AG08470 (cell line): ENCODE data around the gene N4BP3.

DNA sequence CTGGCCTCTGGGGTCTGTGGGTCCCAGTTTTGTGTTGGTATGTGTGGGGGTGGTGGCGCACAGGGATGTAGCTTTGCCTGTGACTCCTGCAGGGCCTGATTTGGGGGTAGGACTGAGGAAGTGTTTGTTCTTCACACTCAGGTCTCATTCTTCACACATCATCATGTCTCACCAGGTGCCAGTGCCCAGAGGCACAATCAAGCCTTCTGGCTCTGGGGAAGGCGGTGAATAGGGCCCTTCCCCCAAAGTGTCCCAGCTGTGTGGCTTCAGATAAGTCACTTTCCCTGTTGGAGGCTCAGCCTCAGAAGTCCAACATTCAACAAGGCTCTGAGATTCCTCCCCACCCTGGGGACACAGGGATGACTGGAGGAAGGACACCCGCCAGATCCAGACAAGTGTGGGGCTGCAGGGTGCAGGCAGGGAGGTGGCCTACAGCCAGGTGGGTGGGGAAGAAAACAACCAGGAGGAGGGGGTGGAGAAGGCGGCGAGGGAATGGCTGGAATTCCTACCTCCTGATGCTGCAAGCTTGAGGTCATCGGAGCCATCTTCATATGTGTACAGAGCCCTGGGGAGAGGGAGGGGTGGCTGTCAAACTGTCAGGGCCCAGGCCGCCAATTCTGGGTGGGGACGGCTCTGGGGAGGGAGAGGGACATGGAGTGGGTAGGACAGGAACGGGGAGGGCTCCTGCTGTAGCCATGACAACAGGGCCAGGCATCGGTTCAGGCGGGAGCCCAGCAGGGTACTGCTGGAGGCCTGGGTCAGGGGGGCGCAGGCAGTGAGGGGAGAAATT lies 4.9 kb downstream of the DBN1 start:
- RRBS = no CpG with 5 or more reads among the region's 12 CpGs

DNA sequence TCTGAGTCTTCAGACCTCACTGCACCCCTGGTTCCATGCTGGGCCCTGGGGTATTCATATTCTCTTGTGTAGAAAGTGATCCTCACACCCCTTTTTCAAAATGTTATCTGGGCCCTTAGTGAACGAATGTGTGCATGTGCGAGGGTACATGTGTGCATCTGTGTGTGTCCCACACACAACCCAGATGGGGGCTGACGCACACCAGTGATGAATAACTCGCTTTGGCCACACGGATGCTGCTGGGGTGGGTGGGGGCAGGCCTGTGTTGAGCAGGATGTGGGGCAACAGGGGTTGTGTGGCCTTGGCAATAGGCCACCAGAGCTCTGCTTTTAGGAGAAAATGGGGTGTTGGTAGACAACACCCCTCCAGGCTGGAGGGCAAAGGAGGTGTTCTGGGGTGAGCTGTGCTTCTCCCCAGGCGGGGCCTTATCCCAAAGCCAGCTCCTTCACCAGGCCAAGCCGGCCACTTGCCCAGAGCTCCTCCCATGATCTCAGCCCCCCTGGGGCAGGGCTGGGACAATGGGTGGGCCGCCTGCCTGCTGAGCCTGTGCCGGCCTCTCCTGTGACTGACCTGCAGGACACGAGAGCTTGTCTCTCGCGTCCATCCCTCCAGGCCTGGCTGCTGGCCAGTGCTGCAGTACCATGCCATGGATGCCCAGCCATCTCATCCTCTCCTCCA lies 1.7 kb downstream of the DBN1 start:
- RRBS = 7% methylated on average over 3 of the region's 12 CpGs

DNA sequence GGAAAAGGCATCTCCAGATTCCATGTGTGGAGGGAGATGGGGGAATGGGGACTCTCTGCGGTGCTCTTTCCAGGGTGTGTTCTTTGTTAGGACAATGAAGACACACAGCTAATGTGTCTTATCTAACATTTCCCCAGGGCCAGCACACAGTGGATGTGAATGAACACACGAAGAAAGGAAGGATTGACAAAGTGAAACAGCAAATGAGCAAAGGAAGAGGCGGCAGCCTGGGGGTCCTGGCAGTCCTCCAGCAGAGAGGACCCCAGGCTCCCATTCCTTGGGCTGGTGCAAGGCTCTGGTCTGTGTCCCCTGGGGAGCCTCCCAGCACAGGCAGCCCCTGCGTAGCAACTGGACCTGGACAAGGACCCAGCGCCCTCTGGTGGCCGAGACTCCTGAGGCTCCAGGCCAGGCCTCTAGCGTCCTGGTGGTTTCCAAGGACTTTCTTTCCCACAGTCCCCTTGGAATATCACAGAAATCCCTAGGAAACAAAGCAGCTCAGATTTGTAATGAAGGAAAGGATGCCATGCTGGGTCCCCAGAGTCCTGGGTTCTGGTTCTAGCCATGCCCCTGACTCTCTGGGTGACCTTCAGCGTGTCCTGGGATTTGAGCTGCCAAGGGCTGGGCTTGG lies 3.5 kb upstream of the PDLIM7 start:
- RRBS = no CpG with 5 or more reads among the region's 8 CpGs

GRCh38 chr5:177530319-177530896 lies 13.6 kb upstream of the DDX41 start:
- RRBS = no CpG with 5 or more reads among the region's 7 CpGs

DNA sequence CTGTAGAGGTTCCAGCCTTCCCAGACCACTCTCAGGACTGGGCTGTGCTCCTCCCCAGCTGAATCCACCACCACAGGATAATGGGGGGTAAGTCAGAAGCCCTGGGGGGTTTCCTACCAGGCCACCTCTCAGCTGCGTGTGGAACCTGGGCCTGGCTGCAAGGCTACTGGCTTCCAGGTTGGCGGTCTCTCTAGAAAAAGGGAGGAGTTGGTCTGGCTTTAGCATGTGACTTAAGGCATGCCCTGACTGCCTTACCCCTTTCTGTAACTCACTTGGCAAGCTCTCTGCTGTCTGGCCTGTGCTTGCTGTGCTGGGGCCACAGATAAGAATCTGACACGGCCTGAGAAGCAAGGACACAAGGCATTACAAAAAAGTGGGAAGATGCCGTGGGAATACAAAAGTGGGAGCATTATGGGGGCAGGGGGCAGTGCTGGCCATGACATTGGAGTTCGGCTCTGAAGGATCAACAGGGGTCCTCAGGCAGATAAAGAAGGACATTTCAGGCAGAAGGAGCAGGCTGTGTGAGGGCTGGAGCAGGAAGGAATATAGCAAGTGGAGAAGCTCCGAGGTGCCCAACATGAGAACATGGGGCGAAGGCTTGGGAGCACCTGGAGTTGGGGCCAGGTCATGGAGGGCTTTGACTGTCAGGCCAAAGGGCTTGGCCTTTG lies 2.3 kb downstream of the B4GALT7 start:
- RRBS = no CpG with 5 or more reads among the region's 7 CpGs

DNA sequence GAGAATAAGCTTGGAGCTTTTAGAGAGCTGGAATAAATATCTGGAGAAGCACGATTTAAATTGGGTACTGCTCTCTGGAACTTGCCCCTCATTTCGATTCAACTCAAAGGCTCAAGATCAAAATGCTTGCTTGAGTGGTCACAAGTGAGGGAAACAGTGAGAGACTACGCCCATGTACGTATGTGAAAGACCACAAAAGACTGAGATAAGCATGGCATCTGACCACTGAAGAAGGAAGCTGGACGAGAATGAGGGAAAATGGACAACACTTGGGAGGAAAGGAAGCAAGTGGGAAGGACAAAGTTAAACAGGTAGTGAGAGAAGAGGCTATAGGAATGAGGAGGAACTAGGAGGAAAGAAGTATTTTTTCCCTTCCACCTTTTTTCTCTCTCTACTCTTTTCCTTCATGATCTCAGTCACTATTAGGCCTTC lies 70.1 kb downstream of the B4GALT7 start:
- RRBS = no CpG with 5 or more reads among the region's 5 CpGs

DNA sequence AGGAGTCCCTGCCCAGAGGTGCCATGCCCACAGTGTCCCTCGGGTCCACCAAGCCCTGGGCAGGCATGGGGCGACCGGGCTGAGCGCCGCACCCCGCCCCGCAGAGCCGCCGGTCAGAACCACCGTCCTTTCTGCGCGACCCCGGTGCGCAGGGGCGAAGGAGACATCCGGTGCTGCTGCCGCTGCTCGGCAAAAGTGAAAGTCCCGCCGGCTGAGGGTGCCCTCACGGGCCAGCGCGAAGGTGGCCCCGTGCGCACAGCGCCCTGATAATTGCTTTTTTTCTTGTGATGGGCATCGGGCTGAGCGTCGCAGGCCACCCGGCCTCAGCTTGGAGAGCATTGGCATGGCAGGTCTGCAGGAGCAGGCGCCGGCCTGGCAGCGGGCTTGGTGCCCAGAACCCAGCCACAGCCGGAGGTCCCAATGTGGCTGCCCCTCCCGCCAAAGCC lies 51.7 kb downstream of the PROP1 start:
- RRBS = no CpG with 5 or more reads among the region's 35 CpGs

DNA sequence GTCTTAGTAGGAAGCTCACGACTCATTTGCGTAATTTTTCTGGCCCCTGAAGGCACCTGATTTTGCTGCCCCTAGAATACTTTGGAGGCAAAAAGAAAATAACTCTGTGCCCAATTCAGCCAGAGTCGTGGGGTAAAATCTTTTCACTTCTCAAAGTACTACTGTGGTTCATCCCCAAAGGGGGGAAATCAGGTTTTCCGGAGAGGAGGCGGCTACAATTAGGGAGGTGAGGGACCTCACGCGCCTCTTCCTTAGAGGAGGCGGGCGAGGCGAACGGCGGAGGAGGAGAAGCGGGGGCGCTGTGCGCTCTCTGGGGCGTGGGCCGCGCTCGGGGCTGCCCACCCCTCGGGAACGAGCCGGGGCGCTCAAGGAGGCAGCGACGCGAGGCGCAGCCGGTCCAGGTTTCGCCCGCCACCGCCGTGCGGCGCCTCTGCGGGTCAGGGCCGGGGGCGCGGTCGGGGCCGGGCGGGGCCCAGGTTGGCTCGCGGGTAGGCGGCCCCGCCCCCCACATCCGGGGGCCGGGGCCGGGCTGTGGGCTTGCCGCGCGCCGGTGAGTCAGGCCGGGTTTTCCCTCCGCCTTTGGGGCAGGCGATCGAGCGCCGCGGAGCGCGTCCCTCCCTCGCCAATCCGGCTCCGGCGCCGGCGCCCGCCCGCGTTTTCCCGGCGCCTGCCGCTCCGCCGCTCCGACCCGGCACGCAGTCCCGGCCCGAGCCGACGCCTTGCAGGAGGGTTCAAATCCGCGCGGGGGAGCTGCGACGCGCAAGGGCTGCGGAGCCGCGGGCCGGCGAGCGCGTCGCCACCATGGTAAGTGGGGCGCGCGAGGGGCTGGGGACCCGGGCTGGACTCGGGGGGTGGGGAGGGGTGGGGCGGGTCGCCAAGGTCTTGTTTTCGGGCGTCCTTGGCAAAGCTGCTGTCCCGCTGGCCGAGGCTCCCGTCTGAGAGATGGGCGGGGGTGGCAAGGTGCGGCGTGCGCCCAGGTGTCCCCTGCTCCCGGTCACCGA lies at the start of gene N4BP3:
N4BP3 (plus strand) TSS at position 565 of the 1,001 bp plus-strand sequence.
- RRBS = 3% methylated on average over 52 of the region's 114 CpGs

GRCh38 chr5:178121469-178122112 lies 8.3 kb downstream of the N4BP3 start:
- RRBS = 38% methylated on average over 7 of the region's 33 CpGs

DNA sequence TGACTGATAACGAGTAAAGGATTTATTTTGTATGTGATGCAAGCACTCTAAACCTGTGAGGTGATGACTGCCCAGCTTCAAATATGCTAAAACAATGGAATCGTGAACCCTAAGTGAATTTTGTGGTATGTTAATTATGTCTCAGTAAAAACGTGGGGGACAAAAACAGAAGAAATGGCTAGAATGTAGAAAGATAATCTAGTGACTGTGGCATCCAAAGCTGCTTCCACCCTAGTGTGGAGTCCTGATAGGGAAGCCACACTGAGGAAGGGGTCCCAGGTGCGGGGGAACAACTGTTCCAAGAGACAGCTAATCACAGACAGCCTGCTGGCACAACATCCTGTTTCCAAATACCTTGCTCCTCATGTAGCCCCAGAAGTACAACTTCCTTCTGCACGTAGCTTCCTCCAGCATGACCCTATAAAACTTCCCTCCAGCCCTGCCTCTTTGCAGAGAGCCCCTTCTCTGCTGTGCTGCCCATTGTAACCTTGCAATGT lies 5.0 kb downstream of the GMCL2 start:
- RRBS = no CpG with 5 or more reads among the region's 5 CpGs

- RRBS = 2% methylated on average over 6 of the region's 41 CpGs
Measured at GRCh38 chr5:178205284-178206231, 1.2 kb downstream of the HNRNPAB start.

- RRBS = no CpG with 5 or more reads among the region's 3 CpGs
Measured at GRCh38 chr5:178206985-178207670, 2.8 kb downstream of the HNRNPAB start.

DNA sequence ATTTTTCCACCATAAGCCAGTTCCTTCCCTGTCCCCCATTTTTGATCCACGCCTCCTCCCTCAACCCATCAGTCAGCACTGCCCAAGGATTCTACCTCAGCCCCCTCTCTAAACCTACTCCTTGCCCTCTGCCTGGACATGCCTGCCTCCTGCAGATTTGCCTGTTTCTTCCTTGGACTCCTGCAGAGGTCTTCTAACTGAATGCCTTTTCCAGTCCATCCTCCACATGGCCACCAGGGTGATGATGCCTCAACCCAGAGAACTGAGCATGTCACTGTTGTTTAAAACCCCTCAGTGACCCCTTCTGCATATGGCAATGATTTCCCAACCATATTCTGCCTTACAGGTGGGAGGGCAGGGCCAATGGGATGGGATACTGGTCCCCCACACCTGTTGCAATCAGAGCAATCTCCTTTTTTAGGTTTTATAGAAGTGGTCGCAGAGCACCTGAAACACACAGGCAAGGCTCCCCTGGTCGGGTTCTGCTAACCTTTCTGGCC lies 9.4 kb downstream of the PHYKPL start:
- RRBS = no CpG with 5 or more reads among the region's 3 CpGs

DNA sequence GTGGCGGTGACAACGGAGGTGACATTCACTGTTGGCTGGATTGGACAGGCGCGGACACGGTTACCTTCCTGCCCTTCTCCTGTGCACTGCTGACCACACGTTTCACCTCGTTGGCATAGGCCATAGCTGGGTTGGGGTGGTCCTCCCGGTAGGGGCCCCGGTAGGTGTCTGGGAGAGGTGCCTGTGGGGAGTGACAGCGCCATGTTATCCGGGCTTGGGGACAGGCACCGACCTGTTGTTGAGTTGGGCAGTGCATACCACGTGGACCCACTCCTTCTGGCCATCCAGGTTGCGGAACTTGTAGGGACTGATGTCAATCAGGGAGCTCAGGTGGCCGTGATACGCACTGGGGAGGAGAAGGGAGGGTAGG lies 8.2 kb downstream of the PHYKPL start:
- RRBS = 97% methylated on average over 3 of the region's 16 CpGs

DNA sequence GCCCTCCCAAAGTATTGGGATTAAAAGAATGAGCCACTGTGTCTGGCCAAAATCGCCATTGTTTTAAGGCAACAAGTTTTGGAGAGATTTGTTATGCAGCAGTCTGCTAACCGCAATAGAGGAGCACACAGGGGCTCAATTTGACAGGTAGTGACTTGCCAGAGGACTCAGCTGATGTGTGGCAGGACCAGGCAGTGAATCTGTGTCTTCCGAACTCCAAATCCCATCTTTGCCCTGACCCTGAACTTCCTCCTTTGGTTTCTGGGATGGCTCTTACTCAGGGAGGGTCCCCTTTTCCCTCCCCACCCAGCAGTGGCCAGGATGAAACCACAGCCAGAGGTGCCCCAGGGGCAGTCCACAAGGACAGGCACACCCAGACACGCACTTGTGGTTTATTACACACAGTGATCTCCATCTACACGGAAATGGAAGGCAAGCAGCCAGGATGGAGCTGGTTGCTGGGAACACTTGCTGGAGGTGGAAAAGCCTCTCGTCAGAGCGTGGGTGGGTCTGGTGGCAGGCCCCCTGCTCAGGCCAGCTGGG lies 4.7 kb upstream of the PHYKPL start:
- RRBS = no CpG with 5 or more reads among the region's 7 CpGs

DNA sequence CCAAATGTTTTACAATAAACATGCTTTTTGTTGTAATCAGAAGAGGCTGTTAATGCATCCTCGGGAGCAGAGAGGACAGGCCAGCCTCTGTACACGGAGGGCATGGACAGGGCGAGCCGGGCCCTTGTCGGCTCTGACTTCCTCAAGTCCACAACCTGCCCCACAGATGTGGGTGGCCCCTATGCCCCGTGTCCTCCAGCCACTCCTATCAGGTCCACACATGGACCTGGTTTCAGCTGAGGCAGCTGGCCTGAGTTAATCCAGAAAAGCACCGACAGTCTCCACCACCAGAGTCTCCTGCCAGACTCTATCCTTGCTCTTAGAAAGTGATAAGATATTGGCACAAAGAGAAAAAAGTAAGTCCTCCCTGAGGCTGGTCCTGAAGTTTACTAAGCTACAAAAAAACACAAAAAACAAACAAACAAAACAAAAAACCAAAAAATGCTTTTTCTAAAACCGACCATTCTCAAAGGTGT lies 52.4 kb upstream of the PHYKPL start:
- RRBS = no CpG with 5 or more reads among the region's 8 CpGs

DNA sequence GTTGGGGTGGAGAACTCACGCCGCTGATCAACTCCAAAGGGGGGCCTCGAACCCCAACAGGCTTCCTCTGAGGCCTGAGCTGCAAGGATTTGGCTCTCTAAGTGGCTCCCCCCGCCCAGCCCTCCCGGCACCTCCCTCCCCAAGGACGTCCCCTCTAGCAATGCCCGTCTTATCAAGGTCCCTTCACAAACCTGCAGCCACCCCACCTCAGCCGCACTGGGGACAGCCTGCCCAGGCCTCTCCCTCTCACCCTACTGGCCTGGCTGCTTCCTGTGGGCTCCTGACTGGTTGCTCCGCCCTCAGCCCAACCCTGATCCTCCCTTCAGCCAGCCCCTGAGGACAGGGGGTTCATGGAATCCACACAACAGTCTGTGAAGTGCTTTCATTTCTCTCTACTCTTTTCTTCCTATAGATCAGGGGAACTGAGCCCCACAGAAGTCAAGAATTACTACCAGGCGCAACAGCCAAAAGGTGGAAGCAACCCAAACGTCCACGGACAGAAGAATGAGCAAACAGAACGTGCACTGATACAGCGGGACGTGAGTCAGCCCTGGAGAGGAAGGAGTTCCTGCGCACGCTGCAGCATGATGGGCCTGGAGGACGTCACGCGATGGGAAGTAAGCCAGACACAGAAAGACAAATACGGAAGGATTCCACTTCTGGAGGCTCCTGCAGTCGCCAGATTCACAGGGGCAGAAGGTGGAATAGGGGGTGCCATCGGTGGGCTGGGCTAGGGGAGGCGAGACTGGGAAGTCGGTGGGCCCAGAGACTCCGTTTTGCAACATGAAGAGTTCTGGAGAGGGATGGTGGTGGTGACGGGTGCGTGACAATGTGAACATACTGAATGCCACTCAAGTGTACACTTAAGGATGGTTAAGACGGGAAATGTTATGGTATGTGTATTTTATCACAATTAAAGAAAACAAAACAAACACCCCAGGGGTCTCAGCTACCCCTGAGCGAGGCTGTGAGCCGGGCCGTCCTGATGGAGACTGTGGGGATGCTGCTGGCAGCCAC lies 80.2 kb upstream of the PHYKPL start:
- RRBS = 69% methylated on average over 2 of the region's 32 CpGs

- RRBS = no CpG with 5 or more reads among the region's 5 CpGs
Measured at GRCh38 chr5:178330643-178331158, 98.1 kb upstream of the PHYKPL start.

DNA sequence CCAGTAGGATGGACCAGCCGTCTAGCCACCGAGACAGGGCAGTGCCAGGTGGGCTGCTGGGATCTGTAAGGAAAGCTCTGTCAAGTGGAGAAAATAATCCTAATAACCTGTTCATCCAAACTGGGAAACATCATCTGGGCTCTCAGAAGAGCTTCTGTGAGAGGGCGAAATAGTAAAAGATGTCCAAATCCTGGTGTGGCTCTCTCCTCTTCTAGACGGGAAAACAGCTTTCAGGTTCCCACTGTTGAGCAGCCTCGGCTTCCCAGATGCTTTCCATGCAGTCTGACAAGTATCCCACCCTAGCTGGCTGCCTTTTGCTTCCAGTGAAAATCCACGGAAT lies 129.9 kb downstream of the COL23A1 start:
- RRBS = no CpG with 5 or more reads among the region's 6 CpGs

GRCh38 chr5:178491149-178491602 lies 99.0 kb downstream of the COL23A1 start:
- RRBS = no CpG with 5 or more reads among the region's 8 CpGs